Thoracic aorta (tissue), 1 donor: ENCODE data around the gene GLIPR1L2.

GRCh38 chr12:71848146-71848556 is 8.6 kb downstream of the TBC1D15 start:
- RAMPAGE, long total RNA: no peak

DNA sequence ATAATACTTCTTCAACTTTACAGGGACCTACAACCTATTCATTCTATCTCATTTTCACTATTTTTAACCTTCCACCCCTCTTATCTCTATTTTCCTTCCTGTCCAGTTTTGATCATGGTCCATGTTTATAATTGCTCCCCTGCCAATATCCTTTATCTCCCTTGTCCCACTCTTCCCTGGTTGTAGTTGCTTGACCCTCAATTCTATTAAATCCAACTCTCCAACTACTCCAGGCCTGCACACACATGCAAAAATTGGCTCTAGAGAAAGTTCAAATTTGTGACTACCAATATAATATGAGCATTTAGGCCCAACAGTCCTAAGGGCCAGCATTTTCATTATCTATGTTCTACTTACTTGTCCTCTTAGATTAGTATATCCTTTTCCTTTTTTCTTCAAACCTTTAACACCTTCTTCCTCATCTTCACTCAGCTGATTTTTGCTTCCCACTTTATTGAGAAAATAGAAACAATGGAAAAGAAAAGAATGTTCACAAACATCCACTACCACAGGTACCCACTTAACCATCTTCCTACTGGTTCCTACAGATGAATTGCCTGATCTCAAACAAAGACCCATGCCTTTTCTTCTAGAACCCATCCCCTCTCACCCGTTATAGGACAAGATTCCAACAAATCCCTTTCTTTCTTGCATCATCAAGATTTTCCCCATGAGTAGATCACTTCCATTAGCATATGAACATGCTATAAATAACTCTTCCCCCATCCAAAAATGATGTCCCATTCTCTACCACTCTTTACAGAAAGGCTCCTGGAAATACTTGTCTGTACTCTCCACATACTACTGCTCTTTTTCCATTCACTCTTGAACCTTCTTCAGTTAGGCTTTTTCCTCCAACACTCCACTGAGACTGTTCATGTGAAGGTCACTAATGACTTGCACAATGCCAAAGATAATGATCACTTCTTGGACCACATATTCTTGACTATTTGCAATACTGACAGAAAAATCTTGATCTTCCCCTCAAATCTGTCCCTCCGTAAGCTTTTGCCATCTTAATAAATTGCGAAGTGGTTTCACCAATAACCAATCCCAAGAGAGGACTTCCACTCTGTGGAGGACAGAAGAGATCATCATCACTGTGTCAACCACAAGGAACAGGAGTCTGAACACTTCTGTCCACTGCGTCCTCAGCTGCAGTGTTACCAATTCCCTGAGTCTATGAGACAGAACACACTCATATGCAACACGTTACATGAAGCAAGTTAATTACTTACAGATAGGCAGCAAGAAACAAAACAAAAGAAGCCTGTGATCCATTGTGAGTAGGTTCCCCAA is 17.6 kb upstream of the TRHDE start:
- RAMPAGE, long total RNA: start-site peak on the minus strand centred at position 337 of the sequence, 188 bp wide, 9 reads; start-site peak on the minus strand centred at position 693 of the sequence, 120 bp wide, 7 reads

GRCh38 chr12:72255465-72255868 is 16.7 kb upstream of the TRHDE start:
- RAMPAGE, long total RNA: no peak

DNA sequence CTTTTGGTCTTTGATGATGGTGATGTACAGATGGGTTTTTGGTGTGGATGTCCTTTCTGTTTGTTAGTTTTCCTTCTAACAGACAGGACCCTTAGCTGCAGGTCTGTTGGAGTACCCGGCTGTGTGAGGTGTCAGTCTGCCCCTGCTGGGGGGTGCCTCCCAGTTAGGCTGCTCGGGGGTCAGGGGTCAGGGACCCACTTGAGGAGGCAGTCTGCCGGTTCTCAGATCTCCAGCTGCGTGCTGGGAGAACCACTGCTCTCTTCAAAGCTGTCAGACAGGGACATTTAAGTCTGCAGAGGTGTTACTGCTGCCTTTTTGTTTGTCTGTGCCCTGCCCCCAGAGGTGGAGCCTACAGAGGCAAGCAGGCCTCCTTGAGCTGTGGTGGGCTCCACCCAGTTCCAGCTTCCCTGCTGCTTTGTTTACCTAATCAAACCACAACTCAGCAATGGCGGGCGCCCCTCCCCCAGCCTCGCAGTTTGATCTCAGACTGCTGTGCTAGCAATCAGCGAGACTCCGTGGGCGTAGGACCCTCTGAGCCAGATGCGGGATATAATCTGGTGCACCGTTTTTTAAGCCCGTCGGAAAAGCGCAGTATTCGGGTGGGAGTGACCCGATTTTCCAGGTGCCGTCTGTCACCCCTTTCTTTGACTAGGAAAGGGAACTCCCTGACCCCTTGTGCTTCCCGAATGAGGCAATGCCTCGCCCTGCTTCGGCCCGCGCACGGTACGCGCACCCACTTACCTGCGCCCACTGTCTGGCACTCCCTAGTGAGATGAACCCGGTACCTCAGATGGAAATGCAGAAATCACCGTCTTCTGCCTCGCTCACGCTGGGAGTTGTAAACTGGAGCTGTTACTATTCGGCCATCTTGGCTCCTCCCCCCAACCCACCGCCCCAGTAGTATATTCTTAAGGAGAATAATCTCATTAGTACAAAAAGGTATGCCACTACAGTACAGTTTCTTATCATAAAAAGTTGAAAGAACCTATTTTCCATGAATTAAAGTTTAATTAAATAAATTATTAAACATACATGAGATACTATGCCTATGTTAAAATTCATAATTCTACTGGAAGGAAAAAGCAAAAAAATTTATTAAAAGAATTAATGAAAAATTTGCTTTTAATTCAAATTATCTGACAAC is 28.6 kb upstream of the ATXN7L3B start:
- RAMPAGE, long total RNA: no peak

DNA sequence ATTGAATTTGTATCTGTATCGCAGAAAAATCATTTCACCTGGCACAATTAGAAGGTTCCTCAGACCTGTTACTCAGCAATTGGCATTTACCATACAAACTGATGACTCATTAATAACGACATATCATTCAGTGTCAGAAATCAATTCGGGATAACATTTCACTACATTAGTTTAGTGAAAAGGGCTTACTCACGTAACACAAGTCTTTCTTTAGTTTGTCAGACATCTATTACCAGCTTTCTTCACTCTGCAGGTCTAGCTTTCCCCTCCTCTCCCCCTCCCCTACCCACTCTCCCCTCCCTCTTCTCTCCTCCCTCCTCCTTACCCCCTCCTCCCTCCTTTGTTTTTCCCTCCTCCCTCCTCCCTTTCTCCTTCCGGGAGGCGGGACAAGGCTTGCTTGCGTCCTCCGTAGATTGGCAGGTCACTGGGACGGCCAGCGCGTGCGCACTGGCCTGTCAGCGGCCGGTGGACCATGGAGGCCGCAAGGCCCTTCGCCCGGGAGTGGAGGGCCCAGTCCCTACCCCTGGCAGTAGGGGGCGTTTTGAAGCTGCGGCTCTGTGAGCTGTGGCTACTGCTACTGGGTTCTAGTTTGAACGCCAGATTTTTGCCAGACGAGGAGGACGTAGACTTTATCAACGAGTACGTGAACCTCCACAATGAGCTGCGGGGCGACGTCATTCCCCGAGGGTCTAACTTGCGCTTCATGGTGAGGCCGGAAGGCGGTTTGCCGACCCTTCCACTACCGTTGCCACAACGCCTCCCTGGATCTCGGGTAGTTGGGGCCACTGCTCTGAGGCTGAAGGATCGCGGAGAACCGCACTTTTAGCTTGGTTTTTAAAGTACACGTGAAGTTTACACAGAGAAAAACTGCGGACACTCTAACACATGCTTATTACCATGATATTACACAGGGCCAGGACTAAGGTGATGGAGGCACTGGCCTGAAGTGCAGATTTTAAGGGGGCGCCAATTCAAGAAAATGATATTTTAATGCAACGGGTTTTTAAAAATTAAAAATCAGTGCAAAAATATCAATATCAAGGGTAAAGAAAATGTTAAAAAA is at the start of gene GLIPR1L2:
GLIPR1L2 (plus strand) TSS at position 445 of the 1,063 bp plus-strand sequence.
- RAMPAGE, long total RNA: start-site peak on the minus strand centred at position 274 of the sequence, 125 bp wide, 88 reads

DNA sequence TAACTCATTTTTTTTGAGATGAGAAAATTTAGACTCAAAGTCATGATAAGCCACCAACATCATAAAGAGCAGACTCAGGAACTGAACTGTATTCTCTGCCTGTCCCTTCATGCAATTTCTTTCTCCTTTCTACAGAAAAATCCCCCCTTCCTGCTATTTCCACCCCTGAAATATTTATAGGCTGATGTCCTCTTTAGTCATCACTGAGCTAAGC is 148.5 kb upstream of the KRR1 start:
- RAMPAGE, long total RNA: no peak

- RAMPAGE, long total RNA: no peak
Observed at GRCh38 chr12:75732926-75733557, 221.6 kb upstream of the KRR1 start.

- RAMPAGE, long total RNA: no peak
Observed at GRCh38 chr12:75964190-75964705, 120.2 kb downstream of the NAP1L1 start.

GRCh38 chr12:76029507-76029765 is 55.0 kb downstream of the NAP1L1 start:
- RAMPAGE, long total RNA: no peak

DNA sequence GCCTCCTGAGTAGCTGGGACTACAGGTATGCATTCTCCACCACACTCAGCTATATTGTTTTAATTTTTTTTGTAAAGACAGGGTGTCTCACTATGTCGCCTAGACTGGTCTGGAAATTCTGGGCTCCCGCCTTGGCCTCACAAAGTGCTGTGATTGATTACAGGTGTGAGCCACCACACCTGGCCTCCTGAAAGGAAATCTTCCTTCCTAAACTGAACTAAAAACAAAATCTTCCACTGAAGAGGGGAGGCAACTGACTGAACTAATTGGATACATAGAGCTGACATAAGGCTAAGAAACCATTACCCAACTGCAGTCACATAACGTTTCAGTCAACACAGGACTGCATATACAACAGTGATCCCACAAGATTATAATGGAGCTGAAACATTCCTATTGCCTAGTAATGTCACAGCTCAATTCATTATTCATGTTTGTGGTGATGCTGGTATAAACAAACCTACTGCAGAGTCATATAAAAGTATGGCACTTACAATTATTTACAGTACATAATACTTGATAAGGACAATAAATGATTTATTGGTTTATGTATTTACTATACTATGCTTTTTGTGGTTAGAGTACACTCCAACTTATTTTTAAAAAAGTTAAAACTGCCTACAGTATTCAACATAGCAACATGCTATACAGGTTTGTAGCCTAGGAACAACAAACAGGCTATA is 4.5 kb downstream of the NAP1L1 start:
- RAMPAGE, long total RNA: no peak

GRCh38 chr12:76092578-76092952 is 8.1 kb upstream of the NAP1L1 start:
- RAMPAGE, long total RNA: no peak

DNA sequence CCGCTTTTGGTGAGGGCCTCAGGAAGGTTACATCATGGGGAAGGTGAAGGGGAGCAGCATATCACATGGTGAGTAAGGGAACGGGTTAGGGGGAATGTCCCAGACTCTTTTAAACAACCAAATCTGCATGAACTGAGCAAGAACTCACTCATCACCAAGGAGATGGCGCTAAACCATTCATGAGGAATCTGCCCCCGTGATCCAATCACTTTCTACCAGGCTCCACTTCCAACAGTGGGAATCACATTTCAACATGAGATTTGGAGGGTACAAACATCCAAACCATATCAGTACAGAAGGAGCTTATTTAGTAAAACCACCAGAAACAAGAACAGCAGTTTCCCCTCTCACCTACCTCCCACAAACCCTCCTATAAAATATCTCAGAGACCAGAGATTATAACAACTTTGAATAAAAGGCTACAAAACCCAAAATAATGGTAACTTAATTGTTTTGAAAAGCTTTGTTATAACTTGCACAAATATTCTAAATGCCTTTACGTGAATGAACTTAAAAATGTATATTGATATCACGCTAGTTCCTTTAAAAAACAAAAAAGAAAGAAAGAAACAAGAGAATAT is 39.8 kb downstream of the OSBPL8 start:
- RAMPAGE, long total RNA: no peak

DNA sequence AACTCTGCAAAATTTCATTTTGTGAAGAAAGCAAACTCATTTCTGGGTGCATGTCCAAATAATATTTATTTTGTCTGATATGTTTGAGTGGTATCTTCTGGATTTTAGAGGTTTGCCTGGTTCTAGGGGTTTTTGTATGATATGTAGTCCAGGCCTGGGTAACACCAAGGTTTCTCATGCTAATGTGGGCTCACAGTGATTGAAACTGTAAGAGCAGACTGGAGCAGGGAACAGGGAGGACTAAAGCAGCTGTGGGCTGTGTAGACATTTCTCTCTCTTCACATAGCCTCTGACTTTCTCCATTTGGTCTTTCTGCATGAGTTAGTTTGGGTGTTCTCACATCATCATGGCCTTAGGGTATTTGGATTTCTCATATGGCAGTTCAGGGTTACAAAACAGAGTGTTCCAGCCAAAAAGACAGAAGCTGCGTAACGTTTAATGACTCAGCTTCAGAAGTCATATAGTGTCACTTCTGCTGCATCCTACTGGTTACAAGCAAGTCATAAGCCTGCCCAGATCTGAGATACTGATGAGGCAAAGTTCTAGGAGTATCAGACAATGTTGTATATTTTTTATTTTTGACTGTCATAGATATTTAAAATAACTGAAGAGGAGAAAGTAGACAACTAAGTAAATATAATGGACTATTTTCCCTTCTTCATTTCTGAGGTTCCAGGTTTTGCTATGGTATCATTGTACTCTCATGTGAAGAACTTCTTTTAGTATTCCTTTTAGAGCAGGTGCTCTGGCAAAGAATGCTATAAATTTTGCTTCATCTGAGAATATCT is 52.0 kb upstream of the OSBPL8 start:
- RAMPAGE, long total RNA: no peak

- RAMPAGE, long total RNA: no peak
Observed at GRCh38 chr12:77064758-77065411, 484 bp downstream of the E2F7 start.

DNA sequence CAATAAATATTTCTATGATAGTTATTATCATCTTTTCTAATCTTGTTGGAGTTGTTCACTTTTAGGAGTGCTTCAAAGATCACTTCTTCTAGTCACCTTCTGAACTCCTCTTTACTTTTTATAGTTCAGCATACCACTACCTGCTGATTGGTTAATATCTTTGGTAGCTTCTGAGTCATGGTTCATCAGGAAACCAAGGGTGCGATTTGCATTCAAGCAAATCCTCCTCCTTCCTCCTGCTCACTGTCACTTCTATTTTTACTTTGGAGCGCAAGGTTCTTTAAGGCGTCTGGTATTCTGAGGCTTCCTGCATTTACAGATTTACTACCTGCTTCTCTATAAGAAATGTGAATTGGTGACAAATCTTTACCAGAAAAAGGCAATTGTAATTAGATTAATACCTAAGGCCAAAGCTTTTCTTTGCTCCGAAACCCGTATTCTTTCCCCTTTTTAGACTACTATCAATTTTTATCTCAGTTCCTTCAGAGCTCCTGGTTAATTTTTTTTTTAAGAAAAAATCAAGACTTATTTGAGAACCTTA is 24.1 kb downstream of the SYT1 start:
- RAMPAGE, long total RNA: no peak

- RAMPAGE, long total RNA: no peak
Observed at GRCh38 chr12:78929709-78930950, 65.6 kb downstream of the SYT1 start.

GRCh38 chr12:79455172-79455722 is 235.5 kb downstream of the PAWR start:
- RAMPAGE, long total RNA: no peak

GRCh38 chr12:79543273-79543747 is 147.5 kb downstream of the PAWR start:
- RAMPAGE, long total RNA: start-site peak on the minus strand at chr12:79543441-79543555, 5 reads

- RAMPAGE, long total RNA: start-site peak on the minus strand at chr12:79798513-79798571, 97 reads
Observed at GRCh38 chr12:79798353-79798747, 107.6 kb upstream of the PAWR start.

- RAMPAGE, long total RNA: no peak
Observed at GRCh38 chr12:80044752-80045215, 54.6 kb upstream of the OTOGL start.